Right common carotid artery plus branches (tissue), 1 donor: ENCODE data around the genes EIF4B, ZNF740, SP1, AMHR2 and TARBP2.

- PRO-cap = no peak
Measured at GRCh38 chr12:52952609-52953025, 3.7 kb downstream of the KRT18 start.

- PRO-cap = bidirectional peak, plus-strand start at chr12:53006456, minus-strand start at chr12:53006225
Measured at GRCh38 chr12:53005849-53006587, at the start of gene EIF4B. TSS of gene EIF4B (plus strand) at chr12:53006456.

- PRO-cap = no peak
Measured at GRCh38 chr12:53009547-53010674, 3.7 kb downstream of the EIF4B start.

DNA sequence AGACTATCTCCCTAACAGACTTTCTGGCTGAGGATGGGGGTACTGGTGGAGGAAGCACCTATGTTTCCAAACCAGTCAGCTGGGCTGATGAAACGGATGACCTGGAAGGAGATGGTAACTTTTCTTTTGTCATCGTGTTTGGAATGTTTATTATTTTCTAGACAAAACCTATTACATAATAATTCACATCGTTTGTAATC is 10.1 kb downstream of the EIF4B start:
- PRO-cap = no peak

DNA sequence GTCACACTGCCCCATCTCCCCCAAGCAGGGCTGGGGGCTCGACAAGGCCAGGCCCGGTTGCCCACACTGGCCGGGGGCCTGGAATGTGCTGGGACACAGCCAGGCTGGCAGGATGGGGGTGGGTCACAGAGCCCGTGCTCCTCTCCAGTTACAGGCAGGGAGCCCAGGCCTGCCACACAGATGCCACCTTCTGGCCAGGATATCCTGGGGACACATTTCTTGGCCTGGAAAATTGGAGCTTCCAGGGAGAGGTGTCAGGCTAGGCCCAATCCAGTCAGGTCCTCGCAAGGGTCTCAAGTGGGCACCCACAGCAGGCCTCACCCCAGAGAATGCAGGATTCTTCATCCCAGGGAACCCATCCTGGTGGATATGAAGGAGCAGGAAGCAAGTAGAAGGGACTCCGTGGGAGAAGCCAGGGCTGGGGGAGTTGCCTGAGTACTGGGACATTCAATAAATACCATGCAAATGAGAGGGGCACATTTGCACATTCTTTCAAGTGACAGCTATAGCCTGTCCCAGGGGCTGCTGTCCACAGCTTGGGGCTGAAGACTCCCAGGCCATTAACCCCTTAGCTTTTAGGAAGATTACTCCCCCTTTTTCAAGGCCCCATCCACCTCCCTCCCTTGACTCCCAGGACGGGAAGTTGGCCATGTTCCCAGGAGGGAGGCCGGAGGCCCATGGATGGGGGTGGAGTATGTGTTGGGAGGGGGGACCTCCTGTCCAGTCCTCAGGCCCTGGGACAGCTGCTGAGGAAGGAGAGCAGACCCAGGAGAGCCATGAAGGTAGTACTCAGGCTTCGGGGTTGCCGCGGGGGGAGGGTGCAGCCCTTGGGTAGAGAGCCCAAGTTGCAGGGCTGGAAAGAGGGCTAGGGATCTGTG is 1.2 kb upstream of the TNS2 start:
- PRO-cap = bidirectional peak, plus-strand start at position 147 of the sequence, minus-strand start at position 192 of the sequence; bidirectional peak, plus-strand start at position 762 of the sequence, minus-strand start at position 429 of the sequence

- PRO-cap = no peak
Measured at GRCh38 chr12:53173148-53173519, 7.4 kb upstream of the ZNF740 start.

- PRO-cap = bidirectional peak, plus-strand start at chr12:53180696, minus-strand start at chr12:53180474; bidirectional peak, plus-strand start at chr12:53181139, minus-strand start at chr12:53180915
Measured at GRCh38 chr12:53180397-53180961, at the start of gene ZNF740. TSS of gene ZNF740 (plus strand) at chr12:53180722.

DNA sequence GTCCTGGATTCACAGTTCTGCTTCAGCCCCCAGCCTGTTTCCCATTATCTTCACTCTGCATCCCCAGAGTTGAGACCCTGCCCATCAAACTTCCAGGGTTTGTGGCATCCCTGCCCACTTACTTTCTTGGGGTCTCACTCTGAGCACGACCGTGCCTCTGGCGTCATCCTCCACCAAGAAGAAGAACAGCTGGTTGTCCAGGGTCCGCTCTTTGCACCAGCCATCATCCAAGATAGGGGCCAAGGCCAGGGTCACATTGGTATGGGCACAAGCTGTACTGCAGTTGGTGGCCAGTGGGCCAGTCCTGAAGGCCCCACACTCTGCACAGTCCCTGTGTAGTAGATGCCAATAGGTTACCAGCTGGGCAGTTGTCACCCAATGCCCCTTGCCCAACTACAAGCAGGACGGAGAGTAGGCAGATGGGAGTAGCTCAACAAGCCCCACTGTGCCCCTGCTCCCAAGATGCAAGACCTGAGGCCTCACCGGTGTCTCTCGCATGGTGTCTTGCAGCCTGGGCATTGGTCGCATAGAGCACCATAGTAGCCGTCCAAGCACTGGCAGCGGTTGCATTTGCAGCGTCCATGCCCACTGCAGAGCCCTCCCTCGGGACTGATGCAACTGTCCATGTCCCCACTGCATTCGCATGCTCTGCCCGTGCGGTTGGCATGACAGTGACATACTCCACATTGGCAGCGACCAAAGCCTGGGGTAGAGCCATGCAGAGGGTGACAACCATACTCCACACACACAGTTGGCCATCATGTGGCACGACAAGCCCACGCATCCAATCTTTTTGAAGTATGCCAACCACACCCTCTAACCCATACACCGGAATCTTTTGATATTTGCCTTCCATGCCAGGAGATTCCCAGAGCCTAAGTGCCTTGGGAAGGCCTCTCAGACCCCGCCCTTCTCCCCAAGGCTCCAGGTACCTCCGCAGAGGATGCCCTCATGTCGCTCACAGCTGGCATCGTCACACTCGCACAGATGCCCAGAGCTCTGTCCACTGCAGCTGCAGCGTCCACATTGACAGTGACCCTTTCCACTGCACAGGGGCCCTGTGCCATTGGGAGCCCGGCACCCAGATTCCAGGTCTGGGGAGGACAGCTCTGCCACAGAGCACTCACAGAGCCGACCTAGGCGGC is 11.9 kb upstream of the CSAD start:
- PRO-cap = no peak

GRCh38 chr12:53267575-53267954 is 534 bp upstream of the ESPL1 start:
- PRO-cap = no peak

GRCh38 chr12:53286047-53287067 is 9.0 kb upstream of the PFDN5 start:
- PRO-cap = no peak

DNA sequence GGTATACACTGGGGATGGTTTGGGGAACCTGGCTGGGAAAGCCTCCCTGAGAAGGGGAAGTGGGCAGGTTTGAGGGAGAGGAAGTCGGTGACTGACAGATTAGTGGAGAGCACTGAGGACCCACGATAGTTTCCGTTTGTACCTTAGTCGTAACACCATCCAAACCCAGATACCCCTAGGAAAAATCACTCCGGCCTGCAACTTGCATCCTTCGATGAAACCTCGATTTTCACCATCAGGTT is 2.9 kb upstream of the AAAS start:
- PRO-cap = no peak

DNA sequence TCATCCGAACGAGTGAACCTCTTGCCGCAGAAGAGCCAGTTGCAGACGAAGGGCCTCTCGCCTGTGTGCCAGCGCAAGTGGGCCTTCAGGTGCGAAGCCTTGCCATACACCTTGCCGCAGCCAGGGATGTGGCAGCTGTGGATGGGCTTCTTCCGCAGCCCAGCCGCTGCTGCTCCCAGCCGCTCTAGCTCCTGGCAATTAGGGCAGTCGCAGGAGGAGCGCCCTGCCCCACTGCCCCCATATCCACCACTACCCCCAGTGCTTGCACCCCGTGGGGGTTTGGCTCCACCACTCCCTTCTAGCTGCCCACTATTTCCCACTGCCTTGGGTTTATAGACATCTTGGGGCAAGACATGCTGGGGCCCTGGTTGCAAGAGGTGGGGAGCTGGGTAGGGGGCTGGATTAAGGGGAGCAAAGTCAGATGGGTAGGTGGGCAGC is 7.0 kb upstream of the AAAS start:
- PRO-cap = unidirectional peak, plus-strand start at position 208 of the sequence

- PRO-cap = unidirectional peak, plus-strand start at chr12:53380134; unidirectional peak, plus-strand start at chr12:53380190; unidirectional peak, plus-strand start at chr12:53380370; unidirectional peak, minus-strand start at chr12:53380392
Measured at GRCh38 chr12:53379800-53380518, at the start of gene SP1. TSS of gene SP1 (plus strand) at chr12:53380176.

GRCh38 chr12:53390521-53390907 is 10.5 kb downstream of the SP1 start:
- PRO-cap = no peak

DNA sequence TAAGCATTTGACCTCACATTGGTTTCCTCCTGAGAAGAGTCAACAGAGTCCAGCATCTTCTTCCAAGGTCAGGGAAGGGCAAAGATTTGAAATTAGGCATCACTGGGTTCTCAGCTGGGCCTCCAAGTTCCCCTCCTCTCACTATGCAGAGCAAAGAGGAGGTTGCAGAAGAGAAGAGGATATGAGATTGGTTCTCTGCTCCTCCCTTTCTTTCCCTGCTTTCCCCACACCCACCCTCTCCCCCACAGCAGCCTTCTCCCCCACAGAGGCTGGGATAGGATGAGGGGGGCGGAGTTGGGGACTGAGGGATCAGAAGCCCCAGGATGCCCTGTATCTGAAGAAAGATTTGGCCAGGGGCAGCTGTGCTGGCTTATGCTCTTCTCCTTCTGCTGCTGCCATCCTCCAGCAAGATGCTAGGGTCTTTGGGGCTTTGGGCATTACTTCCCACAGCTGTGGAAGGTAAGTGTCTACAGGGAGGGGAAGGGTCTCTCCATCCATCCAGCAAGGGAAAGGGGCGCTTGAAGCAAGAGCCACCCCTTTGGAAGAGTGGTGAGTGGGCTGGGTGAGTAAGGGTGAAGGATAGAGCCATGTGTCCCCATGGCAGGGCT is at the start of gene AMHR2:
Gene AMHR2, plus strand, starts transcription at position 331 of the 608 bp plus-strand sequence.
- PRO-cap = no peak

DNA sequence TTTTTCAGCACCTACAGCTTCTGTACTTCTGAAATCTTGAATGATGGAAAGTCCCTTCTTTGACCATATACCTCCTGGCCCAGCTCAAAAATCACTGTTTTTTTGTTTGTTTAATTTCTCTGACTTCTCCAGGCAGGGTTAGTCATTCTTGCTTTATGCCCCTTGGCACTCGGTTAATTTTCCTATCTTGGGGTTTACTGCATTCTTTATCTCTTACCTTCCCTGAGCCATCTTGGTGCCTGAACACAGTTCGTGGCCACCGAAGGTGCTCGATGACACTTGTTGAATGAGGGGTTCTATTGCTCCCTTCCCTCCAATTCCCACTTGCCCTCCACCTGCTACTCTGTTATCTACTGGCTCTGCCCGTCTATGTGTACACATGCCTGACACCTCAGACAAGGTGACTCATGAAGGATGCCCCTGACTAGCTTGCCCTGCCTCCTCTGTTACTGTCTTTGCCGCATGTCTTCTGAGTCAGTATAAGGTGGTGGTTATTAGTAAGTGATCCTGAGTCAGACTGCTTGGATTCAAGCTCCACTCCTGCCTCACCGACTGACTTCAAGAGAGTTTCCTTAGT is 4.4 kb downstream of the AMHR2 start:
- PRO-cap = no peak

- PRO-cap = no peak
Measured at GRCh38 chr12:53456367-53457528, 4.8 kb downstream of the PCBP2 start.

DNA sequence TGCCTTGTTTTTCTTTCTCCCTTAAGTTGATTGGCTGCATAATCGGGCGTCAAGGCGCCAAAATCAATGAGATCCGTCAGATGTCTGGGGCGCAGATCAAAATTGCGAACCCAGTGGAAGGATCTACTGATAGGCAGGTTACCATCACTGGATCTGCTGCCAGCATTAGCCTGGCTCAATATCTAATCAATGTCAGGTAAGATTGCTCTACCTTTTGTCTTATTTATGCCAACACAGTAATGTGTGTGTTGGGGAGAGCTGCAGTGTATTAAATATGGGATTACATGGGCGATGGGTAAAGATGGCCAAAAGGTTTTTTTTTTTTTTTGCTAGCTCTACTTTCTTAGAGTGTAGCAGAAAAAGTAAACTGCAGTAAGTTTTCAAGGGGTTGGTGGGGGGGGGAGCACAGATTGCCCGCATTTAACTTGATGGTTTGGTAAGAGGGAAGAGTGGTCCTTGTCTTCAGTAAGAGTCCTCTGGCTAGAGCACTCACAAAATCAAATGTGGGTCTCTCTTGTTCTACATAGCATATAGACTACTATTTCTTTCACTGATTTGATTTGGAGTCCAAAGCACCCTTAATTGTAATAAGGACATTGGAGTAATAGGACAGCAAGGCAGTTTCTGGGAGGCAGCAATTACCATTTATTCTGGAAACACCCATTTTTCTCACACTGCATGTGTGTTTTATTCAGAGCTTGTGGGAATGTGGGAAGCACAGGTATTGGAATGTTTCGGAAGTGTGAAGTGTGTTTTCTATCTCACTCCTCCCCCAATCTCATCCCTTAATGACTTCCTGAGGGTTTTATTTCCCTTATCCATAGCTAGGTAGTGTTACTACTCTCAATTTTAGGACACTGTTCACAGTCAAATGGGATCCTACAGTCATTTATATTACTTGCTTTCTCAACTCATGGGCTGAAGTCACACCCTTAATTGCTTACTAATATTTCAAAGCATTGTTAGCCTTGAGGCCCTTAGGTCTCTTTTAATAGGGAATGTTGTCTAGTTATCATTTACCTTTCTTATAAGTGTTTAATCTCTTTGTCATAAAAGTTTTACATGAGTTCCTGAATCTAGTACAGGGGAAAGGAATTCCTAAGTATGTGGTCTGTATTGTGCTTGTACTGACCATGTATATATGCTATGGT is 20.1 kb downstream of the PCBP2 start:
- PRO-cap = no peak

DNA sequence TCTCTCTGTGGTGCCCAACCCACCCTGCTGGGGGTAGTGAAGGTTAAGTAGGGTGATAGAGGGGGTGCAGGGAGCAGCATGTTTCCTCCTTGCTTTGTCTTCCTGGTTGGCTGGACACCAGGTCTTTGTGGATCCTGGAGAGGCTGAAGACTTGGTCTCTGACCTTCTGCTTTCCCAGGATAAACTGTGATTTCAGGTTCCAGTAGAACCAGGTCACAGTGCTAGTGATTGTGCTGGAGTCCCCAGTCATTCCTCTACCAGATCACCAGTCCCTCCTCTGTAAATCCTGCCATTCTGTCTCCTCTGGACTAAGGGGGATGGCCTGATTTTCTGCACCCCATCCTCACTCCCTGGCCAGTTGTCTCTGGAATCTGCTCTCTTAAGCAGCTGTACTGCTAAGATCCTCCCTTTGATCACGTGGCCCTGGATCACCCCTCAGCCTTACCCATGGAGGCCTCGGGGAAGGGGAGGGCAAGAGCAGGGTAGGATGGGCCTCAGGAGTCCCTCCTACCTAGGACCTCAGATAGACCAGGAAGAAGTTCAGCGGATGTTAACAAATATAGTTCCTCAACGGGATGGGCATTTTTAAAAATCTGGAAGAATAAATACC is 3.1 kb downstream of the MAP3K12 start:
- PRO-cap = bidirectional peak, plus-strand start at position 522 of the sequence, minus-strand start at position 352 of the sequence

- PRO-cap = bidirectional peak, plus-strand start at chr12:53500968, minus-strand start at chr12:53500673; bidirectional peak, plus-strand start at chr12:53501305, minus-strand start at chr12:53501215; bidirectional peak, plus-strand start at chr12:53501586, minus-strand start at chr12:53501539
Measured at GRCh38 chr12:53500868-53501964, at the start of gene TARBP2. TSS of gene TARBP2 (plus strand) at chr12:53501283.